ENCODE measurements around a stretch of chr20.

GRCh38 chr20:63552329-63553554, 1.2 kb upstream of the FNDC11 start:
- RRBS: 71% methylated on average over 4 of the region's 27 CpGs

GRCh38 chr20:63560035-63560742, 6.2 kb downstream of the FNDC11 start:
- RRBS: 69% methylated on average over 4 of the region's 36 CpGs

DNA sequence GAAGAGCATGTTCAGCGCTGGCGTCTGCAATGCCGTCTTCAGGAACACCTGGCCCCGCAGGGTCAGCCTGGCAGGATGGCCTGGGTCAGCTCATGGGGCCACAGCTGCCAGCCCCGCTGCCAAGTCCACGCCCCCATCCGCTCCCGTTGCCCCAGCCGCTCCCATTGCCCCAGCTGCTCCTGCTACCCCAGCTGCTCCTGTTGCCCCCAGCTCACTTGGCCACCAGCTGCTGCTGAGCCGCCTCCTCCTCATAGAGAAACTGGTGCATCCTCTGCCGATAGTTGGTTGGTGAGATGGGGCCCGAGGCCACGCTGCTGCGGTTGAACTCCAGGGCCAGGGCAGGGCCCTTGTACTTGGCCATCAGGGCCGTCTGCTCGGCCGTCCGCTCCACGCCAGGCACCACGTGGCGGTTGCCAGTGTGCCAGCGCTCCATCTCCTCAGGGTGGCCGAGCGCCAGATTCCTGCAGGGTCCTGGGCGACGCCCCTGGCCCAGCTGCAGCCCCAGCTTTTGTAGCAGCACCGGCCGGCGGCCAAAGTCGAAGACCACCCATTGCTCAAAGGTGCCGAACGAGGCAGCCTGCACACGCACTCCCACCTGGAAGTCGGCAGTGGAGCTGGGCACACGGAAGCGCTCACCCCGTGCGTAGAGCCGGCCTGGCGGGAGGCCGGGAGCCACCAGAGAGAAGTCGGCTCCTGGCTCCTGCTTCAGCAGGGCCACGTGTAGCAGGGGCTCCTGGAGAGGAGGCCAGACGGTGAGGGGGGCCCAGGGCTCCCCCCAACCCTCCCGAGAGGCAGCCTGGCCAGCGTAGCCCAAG, 4.9 kb downstream of the HELZ2 start:
- RRBS: no CpG with 5 or more reads among the region's 46 CpGs

- RRBS: 86% methylated on average over 5 of the region's 20 CpGs
Measured at GRCh38 chr20:63577169-63577722, 3.2 kb upstream of the HELZ2 start.

- RRBS: 29% methylated on average over 5 of the region's 30 CpGs
Measured at GRCh38 chr20:63642503-63643135, 10.6 kb downstream of the STMN3 start.

- RRBS: 67% methylated on average over 21 of the region's 60 CpGs
Measured at GRCh38 chr20:63686298-63687397, 9.8 kb upstream of the TNFRSF6B start.

- RRBS: 92% methylated on average over 1 of the region's 6 CpGs
Measured at GRCh38 chr20:63688953-63689210, 7.6 kb upstream of the TNFRSF6B start.

DNA sequence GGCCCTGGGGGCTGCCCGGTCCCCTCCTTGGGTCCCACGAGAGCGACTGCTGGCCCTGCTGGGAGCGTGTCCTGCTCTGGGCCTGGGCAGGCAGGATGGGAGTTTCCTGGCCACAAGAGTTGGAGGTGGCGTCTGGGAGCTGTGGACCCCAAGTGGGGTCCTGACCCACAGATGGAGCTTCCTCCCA, 7.3 kb upstream of the TNFRSF6B start:
- RRBS: 100% methylated on average over 1 of the region's 5 CpGs

DNA sequence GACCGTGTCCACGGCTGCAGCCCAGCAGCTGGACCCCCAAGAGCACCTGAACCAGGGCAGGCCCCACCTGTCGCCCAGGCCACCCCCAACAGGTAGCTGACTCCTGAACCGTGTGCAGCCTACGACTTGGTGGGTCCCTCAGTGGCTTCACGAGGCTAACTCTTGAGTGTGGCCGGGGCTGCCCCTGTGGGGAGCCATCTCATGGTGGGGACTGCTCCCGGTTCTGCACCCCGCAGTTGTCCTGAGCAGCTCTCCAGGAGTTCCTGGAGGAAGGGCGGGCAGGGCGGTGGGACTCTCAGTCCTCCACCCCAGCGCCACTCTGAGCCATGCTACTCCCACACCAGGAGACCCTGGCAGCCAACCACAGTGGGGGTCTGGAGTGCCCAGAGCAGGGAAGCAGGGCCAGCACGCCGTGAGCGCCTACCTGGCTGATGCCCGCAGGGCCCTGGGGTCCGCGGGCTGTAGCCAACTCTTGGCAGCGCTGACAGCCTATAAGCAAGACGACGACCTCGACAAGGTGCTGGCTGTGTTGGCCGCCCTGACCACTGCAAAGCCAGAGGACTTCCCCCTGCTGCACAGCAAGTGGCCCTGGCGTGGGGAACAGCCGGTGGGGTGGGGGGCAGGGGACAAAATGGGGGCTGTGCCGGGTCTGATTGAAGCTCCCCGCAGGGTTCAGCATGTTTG, 1.9 kb upstream of the TNFRSF6B start:
- RRBS: 64% methylated on average over 4 of the region's 27 CpGs

GRCh38 chr20:63698792-63699784, 2.6 kb downstream of the TNFRSF6B start:
- RRBS: 22% methylated on average over 6 of the region's 26 CpGs

- RRBS: 21% methylated on average over 13 of the region's 39 CpGs
Measured at GRCh38 chr20:63740621-63741735, 1.4 kb downstream of the SLC2A4RG start.

GRCh38 chr20:63750827-63751348, 11.3 kb downstream of the SLC2A4RG start:
- RRBS: no CpG with 5 or more reads among the region's 20 CpGs

DNA sequence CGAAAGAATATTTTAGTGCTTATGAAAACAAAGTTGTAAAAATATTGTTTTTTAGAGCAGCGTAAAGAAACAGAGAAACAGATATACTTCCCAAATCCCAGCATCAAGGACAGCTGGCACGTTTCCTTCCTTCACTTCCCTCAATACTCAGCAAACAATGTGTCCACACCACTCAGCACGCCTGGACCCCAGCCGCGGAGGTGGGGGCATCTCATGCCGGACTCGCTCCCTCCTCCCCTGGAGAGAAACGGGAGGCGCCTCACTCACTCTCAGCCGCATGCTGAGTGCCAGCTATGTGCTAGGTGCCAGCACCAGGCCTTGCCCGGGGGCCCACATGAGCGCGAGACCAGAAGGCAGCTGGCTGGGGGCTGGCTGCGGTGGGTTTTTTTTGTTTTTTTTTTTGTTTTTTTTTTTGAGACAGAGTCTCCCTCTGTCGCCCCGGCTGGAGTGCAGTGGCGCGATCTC, 34.8 kb downstream of the SLC2A4RG start:
- RRBS: 83% methylated on average over 4 of the region's 19 CpGs

DNA sequence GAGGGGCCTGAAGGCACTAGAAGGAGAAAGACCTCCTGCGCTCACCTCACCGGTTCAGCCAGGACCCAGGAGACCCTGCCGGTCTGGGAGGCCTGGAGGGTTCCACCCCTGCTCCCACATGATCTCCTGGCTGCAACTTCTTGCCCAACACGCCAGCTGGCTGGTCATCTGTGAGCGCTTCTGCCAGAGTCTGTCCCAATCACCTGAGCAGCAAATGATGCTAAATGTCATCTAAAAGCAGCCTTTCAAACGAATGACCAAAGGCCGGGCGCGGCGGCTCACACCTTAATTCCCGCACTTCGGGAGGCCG, 12.8 kb upstream of the ABHD16B start:
- RRBS: no CpG with 5 or more reads among the region's 13 CpGs

- RRBS: no CpG with 5 or more reads among the region's 18 CpGs
Measured at GRCh38 chr20:63881773-63882358, 13.1 kb upstream of the DNAJC5 start.

- RRBS: 48% methylated on average over 2 of the region's 26 CpGs
Measured at GRCh38 chr20:63941620-63942141, 14.5 kb downstream of the UCKL1 start.

DNA sequence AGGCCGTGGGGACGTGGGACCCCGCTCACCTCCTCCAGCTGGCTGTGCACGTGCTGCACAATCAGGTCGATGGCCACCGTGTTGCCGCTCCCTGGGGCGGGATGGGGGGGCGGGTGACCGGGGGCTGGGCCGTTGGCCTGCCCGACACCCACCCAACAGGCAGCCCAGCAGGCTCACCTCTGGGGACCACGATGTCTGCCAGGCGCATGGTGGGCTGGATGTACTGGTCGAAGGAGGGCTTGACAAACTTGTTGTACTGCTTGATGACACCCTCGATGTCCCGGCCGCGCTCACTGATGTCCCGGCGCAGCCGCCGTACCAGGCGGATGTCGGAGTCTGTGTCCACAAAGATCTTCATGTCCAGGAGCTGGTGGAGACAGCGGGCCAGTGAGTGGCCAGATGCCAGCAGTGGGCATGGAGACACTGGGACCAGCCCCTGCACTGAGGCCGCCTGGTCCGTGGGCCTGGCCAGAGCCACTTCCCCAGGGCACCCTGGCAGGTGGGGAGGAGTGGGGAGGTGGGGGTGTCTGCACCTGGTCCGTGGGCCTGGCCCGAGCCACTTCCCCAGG, 11.8 kb downstream of the UCKL1 start:
- RRBS: no CpG with 5 or more reads among the region's 30 CpGs

- RRBS: 6% methylated on average over 7 of the region's 15 CpGs
Measured at GRCh38 chr20:63948119-63948497, 8.1 kb downstream of the UCKL1 start.

GRCh38 chr20:63968880-63969476, 752 bp downstream of the ZNF512B start:
- RRBS: 45% methylated on average over 5 of the region's 31 CpGs

DNA sequence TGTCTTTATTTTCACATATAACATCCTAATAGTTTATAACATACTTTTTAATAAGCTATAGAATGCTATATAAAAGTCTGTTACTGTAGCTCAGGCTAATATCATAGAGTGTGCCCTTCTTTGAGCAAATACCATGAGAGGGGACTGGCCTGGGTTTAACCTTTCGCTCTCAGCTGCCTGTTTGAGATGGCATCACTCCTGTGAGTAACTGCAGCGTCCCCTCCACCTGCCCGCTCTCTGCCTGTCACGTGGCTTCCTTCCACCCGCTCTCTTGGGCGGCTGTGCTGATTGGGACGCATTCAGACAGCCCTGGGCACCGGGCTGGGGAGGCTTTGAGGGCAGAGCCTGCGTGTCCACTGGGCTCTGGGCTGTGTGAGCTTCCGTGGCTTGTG, 10.9 kb upstream of the C20orf204 start:
- RRBS: no CpG with 5 or more reads among the region's 10 CpGs